Pulmonary lymph node (tissue), 1 donor: ENCODE measurements around the genes ARAF and ZNF81.

GRCh38 chrX:43703009-43703569, 47.0 kb downstream of the MAOA start:
- PRO-cap, result no peak

DNA sequence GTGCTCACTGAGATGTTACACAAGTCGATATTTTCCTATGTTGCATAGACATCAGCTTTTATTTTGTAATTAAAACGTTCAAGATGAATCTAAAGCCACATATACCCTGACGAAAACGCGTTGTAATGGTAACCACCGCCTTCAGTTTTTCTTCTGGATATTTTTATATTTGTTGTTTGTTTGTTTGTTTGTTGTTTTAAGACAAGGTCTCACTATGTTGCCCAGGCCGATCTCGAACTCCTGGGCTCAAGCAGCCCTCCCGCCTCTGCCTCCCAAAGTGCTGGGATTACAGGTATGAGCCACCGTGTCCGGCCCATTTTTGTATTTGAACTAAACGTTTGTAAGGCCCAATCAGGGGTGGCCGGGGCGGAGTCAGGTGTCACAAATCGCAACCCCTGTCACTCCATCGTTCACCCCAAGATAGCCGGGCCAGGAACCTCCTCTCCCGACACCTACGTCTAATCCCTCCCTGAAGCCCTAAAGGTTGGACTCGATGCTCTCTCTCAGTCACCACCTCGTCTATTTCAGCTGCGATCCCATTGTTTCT, 642 bp upstream of the EFHC2 start:
- PRO-cap, result unidirectional peak, plus-strand start at position 418 of the sequence

DNA sequence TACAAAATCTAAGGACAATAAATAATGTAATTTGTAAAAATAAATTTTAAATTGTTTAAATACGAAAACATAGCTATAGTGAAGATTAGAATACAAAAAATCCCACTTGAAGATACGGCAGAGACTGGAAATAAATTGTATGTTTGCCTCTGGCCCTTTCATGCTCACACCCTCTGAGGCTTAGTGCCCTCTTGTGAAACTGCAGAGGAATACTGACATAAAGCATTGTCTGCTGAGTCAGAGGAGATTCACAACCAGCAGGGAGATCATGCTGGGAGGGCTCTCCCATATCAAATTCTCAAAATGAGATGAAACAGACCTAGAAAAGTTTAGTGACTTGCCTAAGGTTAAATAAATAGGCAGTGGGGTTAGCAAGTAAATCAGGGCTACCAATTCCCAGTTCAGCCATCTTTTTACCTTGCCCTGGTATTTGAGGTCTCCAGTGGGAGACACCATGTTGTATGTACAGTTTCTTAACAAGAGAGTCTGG, 581.2 kb upstream of the DIPK2B start:
- PRO-cap, result no peak

- PRO-cap, result no peak
These were observed 588.2 kb upstream of the DIPK2B start for GRCh38 chrX:45788737-45789512.

DNA sequence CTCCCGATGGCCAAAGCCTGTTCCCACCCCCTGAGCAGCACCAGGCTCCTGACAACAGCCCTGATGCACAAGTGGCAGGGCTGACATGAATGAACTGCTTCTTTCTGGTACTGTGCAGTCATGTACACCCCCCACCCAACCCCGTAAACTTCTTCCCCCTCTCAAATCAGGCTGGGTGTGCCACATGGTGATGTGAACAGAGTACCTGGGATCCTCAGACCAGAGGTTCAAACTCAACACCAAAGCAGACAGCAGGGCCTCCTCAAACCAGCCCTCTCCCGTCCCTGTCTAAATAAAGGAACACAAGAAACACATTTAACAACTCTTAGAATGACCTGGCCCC, 609.2 kb upstream of the DIPK2B start:
- PRO-cap, result no peak

DNA sequence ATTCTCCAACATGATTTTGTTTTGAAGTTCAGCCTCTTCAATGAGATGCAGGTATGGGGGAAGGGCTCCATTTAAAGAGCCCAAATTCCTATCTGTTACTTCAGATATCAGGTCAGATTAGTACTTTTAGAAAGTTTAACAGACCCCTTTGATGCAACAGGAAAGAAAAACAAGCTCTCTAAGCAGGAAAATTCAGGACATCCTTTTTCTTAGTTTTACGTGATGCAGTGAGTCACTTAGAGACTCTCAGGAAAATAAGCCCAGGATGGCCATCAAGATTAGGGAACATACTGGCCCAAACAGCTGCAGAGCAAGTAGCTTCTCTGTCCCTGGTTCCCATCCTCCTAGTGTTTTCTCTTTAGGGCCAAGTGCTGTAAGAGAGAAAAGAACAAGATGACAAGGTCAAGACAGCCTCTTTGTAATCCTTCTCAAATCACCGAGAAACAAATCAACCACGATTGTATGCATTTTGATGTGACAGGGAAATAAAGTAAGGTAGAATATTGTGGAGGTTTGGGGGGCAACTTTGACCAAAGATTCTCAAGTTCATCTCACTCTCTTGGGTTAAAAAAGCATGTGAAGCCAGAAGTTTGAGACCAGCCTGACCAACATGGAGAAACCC, 120.9 kb upstream of the KRBOX4 start:
- PRO-cap, result no peak

- PRO-cap, result no peak
These were observed 76.0 kb downstream of the CHST7 start for GRCh38 chrX:46649320-46650129.

- PRO-cap, result no peak
These were observed 415 bp downstream of the SLC9A7 start for GRCh38 chrX:46758353-46759053.

- PRO-cap, result unidirectional peak, plus-strand start at chrX:46775369
These were observed 16.4 kb upstream of the SLC9A7 start for GRCh38 chrX:46775303-46775634.

DNA sequence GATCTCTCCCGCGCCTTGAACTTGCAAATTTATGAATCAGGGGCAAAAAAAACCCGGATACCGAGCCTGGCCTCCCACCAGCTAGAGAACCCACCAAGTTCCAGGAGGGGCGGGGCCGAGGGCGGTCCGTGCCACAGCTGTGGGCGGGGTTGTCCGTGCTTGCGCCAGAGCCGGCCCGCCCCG, 355 bp upstream of the RP2 start:
- PRO-cap, result no peak

- PRO-cap, result no peak
These were observed 716 bp downstream of the NDUFB11 start for GRCh38 chrX:47143906-47144066.

DNA sequence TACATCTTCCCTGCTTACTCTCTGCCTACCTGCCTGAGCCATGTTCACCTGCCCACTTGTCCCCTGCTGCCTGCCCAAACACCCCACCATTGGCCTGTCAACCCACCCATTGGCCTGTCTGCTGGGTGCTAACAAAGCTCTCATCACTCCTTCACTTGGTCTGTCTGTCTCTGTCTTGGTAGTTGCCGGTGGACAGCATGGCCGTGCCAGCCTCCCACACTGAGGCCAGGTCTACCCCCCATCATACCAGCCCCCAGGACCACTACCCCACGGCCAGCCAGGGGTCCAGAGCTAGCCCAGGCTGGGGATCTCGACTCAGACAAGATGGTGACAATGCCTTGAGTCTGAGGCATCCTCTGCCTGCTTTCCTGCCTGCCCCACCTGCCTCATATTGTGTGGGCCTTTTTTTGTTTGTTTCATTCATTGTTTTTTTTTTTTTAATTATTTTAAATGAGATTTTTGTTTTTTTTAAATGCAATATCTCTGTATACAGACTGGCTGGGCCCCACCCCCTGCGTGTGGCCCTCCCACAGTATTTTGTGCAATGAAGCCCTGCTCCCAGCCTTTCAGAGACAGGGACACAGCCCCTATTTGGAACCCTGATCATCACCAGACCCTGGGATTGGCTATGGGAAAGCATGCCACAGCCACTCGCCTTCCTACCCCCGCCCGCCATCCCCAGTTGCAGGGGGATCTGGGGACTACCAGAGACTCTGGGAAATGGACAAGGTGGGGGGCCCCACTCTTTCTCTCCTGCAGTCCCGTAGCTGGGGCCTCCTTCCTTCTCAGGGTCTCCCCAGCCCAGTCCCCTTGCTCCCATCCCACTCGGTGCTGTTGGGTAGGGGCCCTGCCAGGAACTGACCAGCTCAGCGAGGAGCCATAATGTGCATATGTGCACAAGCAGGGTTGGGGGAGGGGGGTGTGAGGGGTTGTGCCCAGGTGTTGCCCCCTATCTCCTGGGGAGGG, 3.7 kb upstream of the USP11 start:
- PRO-cap, result no peak

DNA sequence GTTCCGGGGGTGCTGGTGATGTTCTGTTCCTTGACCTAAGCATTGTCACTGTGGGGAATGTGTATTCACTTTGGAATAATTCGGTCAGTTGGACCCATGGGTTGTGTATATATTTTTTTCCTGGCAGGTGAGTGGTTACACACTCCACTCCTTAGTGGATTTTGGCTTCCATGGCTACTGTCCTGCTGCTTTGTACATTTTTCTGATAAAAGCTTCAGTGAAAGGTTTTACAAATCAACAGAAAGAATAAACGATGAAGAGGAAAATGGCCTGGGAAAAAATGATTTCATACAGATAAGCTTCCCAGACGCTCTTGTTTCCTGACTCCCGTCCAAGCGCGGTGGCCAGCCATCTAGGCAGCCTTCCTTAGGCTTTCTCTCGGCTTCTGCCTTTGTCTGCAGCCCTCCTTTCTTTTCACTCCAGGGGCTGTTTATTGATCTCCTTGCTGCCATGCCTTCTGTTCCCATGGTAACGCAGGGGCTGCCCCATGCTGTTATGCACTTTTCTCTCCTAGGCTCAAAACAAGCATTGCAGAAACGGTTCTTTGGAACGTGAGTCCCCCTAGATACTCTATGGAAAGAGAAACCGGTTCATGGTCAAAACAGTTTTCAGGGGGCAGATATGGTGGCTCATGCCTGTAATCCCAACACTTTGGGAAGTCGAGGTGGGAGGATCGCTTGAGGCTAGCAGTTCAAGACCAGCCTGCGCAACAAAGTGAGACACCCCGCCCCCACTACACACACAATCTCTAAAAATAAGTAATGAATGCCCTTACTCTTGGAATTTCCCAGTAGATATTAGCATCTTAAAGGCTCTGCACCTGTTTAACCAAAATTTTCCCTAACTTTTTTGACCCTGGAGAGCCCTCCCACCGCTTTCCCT, 54.1 kb upstream of the ZNF157 start:
- PRO-cap, result no peak

- PRO-cap, result bidirectional peak, plus-strand start at chrX:47380576, minus-strand start at chrX:47380356
These were observed 9.8 kb downstream of the ZNF157 start for GRCh38 chrX:47380165-47380660.

GRCh38 chrX:47463303-47463849, 19.6 kb downstream of the ZNF41 start:
- PRO-cap, result no peak

- PRO-cap, result bidirectional peak, plus-strand start at chrX:47561206, minus-strand start at chrX:47561002; bidirectional peak, plus-strand start at chrX:47561507, minus-strand start at chrX:47561478
These were observed at the start of gene ARAF for GRCh38 chrX:47560684-47561755. ARAF (plus strand) TSS chrX:47561205.

- PRO-cap, result no peak
These were observed 3.0 kb downstream of the TIMP1 start for GRCh38 chrX:47584988-47585928.

GRCh38 chrX:47651309-47651497, 840 bp upstream of the ELK1 start:
- PRO-cap, result no peak

DNA sequence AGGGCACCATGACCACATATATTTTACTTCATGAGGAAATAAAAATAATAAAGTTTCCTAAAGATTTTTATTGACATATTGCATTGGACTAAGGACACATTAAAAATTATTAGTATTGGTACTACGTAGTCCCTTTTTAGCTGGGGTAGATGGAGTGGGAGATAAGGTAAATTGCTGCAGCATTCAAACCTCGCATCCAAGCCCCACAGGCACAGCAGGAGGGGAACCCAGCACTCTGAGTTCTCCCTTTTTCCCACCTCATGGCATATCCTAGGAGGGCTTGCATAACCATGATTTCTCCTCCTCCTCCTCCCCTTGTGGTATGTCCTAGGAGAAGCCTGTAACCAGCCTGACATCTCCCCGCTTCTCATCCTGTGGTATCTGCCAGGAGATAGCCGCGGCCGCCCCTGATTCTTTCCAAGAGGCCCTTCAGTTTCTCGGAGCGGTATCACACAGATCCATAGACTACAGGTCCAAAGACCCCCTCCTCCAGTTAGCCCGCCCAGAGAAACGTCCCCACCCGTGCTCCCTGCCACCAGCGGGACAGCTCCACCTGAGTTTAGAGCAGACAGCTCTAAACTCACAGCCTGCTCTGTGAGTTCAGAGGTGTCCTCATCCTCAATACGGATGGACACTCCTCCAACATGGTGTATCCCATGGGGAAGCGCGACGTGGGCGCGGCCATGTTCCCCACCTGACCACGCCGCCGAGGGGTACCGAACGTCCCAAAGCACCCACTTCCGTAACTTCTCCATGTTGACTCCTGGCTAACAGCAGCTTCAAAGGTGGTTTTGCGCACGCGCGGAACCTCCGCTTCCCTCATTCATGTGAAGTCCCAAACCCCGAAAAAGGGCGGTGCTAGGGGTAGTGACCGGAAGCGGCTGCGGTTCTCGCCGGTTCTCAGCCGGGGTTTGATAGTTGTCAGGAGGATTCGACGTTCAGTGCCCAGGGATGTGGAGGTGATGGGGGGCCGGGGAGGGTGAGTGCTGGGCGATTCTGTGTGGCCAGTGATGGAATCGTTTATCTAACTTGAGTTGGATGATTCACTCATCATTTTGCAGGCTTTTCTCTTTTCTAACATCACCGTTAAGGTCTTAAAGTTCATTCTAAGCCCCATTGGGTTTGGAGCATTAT, at the start of gene ZNF81:
Gene ZNF81, plus strand, starts transcription at position 874 of the 1,134 bp plus-strand sequence.
- PRO-cap, result bidirectional peak, plus-strand start at position 917 of the sequence, minus-strand start at position 702 of the sequence

GRCh38 chrX:47862644-47863105, 26.0 kb downstream of the ZNF81 start:
- PRO-cap, result no peak